ENCODE measurements around a stretch of chr11.

- PRO-cap: no peak
Measured at GRCh38 chr11:83691313-83691940, 405.3 kb upstream of the CCDC90B start.

DNA sequence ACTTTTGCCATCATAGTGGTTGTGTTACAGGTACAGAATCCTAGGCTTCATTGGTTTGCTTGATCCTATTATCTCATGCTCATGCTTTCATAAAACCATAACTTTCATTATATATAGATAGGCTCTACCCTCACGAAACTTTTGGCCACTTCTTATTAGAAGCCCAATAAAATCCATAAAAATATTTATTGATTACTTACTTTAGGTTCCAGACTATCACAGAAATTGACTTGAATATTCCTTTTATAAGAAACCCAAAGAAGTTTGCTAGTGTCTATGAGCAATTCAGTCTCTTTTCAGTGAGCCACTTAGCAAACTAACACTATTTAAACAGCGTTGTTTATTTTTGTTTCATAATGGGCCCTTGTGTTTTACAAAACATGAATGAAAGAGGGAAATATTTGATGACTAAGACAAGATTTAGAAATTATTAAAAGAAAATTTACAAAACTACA, 964.5 kb upstream of the CCDC90B start:
- PRO-cap: no peak

GRCh38 chr11:84930365-84931038, 696.6 kb downstream of the DLG2 start:
- PRO-cap: no peak

DNA sequence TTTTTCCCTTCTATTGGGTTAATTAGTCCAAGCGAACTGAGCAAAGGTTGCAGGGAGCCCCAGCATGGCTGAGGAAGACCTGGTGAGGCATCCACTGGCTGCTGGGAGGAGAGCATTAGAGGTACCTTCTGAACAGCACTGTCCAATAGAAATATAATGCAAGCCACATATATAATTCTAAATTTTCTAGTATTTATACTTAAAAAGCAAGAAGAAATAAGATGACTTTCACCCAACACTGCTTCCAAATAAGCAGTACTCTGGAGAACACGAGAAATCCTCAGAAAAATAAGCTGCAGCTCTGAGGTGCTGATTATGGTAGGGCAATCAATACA, 608 bp upstream of the TMEM126A start:
- PRO-cap: no peak

DNA sequence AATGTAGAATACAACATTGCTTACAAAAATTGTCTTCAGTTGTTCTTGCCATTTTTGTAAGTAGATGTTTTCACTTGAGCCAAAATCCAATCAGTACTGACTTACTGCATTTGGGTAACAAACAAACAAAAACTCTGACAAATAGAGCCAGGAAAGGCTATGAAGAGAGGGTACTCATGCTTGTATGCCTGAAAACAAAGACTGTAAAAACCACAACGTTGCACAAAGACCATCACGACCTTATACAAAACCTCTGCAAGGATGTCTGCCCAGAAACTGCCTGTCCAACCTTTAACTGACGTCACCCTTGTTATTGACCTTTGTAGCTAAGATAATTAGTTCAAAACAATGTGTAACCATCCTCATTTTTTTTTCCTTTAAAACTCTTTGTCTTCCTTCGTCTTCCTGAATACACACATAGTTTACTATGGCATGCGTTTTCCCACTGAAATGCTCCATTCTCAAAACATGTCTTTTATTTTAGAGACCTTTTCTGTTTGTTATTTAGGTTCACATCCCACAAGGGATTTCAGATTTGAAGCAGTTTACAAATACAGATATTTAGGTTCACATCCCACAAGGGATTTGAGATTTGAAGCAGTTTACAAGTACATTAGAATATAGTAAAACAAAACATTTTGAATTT, 882 bp upstream of the CREBZF start:
- PRO-cap: no peak

DNA sequence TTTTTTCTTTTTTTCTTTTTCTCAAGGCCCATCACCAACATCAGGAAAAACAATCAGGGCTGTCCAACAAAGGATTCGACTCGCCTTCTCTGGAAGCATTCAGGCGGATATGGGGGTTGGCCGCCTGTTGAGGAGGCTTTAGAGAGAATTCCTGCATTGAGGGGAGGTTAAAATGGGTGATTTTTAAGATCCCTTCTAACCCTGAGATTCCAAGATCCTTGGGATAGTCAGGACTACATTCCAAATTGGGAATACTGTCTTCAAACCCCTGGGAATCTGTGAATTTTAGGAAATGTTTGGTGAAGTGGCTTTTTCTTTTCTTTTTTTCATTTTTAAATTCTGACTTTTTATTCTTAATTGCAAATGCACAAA, 33.5 kb upstream of the CCDC89 start:
- PRO-cap: no peak

GRCh38 chr11:85774622-85775279, 36.2 kb downstream of the SYTL2 start:
- PRO-cap: no peak

- PRO-cap: no peak
Measured at GRCh38 chr11:85934611-85934985, 79.4 kb downstream of the CCDC83 start.

DNA sequence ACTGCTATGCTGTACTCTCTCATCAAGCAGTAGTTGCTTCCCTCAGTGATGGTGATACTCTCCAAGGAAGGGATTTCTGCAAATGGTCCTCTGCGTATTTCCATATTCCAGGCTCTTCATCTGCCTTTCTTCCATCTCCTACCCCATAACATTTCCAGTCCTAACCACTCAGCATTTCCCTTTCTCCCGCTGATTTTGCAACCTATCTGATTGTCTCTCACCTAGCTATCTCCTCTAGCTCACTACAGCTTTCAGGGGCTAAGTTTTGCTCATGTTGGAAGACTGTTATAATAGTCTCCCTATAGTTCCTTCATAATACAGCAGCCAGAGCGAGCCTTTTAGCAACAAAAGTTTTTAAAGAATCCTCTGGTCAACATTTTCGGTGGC, 95.6 kb downstream of the CCDC83 start:
- PRO-cap: no peak

DNA sequence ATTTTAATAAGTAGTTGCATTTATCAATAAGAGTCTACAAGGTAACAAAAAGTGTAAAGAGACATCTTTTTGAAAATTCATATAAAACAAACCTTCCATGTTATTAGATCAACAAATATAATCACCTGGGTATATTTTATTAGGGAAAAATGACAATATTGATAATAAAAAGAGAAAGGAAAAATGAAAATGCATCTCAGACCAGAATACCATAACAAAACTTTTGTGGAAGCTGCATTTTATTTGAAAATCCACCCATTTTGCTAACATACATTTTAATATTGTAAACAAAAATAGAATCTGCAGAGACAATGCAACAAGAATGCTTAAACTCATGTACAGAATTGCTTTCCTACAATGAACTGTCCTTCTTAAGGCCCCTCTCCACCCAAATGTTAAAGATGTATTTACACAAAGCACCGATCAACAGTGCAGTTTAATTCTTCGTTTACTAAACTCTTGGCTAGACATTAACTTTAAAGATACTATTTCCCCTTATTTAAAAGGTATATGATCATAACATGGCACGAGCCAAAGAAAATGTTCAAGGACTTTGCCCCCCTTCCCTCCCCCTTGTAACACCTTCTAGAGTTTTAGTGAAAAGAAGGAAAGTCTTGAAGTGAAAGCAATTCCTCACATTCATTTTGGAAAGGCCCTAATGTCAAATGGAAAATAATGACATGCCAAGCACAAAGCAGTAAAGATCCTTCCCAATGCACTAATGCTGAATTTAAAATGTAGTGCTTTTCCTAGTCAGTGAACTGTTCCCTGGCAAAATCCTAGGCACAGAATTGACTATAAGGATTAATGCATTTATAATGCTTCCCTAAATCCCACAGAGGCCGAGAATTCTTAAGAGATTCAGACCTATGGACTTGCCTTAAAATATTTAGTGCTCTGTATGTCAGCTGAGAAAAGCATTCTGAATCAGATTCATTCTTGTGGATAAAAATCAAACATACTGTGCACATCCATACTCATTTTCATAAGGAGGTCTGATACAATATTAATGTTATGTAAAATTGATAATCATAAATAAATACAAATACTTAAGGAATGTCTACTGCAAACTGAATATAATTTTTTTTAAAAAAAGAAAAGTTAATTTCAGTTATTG, 102.6 kb downstream of the CCDC83 start:
- PRO-cap: no peak

- PRO-cap: no peak
Measured at GRCh38 chr11:86143407-86144036, 74.6 kb upstream of the PICALM start.

- PRO-cap: no peak
Measured at GRCh38 chr11:86177228-86177683, 67.3 kb upstream of the EED start.

DNA sequence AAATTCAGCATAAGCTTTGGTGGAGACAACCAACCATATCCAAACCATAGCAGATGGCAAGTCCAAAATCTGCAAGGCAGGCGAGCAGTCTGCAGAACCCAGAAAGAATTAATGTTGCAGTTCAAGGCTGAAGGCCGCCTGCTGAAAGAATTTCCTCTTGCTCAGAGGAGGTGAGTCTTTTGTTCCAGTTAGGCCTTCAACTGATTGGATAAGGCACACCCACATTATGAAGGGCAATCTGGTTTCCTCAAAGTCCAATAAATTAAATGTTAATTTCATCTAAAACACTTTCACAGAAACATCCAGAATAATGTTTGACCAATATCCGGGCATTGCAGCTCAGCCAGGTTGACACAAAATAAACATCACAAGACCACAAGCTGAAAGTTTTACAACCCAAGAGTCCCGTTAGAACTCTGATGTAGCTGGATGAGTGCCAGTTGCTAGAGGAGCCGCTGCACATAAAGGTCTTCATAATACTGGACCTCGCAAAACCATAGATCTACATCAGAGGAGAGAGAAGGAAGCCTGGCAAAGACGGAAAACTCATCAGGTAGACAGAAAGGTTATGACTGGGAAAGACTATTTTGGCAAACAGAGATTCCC, 64.9 kb upstream of the EED start:
- PRO-cap: no peak

DNA sequence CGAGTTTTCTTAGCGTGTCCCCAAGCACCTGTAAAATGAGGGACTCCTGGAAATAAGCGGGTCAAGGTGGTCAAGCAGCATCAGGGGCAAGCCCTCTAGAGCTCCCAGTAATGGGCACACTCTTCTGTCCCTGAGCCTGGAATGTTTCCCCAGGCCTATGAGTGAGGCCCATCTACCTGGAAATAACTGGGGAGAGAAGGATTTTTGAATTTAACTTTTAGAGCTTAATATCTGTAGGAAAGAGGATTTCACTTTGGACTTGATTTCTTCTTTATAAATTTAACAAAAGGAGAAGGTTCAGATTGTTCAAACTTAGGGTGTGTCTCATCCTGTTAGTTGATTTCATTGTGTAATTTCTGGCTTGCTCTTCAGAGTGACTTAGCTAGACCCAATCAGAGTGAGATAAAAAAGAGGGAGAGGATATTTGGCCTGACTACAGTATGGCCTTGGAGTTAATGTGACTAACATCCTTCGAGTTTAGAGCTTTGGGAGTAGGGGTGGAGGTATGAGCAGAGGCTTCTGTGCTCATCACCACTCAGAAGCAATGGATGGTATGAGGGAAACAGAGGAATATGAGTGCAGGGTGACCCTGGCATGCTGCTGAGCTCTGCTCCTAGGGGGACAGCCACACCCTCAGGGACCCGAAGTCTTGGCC, 183.4 kb downstream of the CCDC81 start:
- PRO-cap: unidirectional peak, plus-strand start at position 488 of the sequence

DNA sequence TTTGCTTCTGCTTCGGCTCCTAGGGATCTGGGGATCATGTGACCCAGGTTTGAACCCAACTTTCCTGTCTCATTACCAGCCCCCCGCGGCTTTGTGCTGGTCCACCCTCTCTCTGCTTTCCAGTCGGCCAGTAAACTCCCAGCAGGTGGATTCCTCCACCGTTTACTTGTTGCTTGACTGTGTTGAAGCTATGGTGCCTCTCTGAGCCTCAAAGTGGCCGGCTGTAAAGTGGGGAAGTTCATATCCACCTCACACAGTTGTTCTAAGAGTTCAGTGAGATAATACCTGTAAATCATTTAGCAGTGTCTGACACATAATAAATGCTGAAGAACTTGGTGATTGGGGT, 1.2 kb upstream of the FZD4 start:
- PRO-cap: no peak

DNA sequence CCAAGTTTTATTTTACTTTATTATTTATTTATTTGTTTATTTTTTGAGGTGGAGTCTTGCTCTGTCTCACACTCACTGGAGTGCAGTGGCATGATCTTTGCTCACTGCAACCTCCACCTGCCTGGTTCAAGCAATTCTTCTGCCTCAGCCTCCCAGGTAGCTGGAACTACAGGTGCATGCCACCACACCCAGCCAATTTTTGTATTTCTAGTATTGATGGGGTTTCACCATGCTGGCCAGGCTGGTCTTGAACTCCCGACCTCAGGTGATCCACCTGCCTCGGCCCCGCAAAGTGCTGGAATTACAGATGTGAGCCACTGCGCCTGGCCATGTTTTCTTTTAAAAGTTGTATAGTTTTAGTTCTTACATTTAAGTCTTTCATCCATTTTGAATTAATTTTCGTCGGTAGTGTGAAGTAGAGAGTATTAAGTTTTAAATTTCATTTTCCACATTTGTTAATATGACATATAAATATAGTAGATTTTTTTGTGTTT, 41.3 kb downstream of the TMEM135 start:
- PRO-cap: no peak

GRCh38 chr11:87368813-87369363, 331.2 kb downstream of the TMEM135 start:
- PRO-cap: no peak

GRCh38 chr11:90167684-90168164, 33.3 kb downstream of the NAALAD2 start:
- PRO-cap: no peak

DNA sequence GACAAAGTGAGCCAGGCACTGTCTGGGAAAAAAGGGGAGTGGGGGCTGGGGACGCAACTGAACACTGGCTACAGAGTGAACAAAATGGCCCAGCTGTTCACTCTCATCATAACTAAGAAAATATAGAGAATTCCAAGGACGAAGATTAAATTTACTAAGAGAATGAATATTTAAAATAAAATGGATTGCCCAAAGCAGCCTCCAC, 434.1 kb upstream of the FAT3 start:
- PRO-cap: no peak

DNA sequence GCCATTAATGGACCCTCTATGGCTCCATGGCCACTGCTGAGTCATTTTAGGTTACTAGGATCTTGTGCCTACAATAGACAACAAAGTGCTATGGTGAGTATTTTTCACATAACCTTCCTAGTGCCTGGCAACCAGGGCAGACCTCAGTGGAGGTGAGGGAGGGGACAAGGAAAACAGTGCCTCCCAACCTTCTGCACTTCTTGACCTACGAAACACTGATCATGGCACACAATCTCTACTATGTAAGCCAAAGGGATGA, 242.5 kb upstream of the FAT3 start:
- PRO-cap: no peak